Cerebral cortex (tissue), 2 donors: ENCODE data around the genes VGLL3 and CSNKA2IP.

GRCh38 chr3:73448028-73448692, 176.6 kb downstream of the PDZRN3 start:
- PRO-cap, 2 experiments: no peak in any of the 2 experiments

DNA sequence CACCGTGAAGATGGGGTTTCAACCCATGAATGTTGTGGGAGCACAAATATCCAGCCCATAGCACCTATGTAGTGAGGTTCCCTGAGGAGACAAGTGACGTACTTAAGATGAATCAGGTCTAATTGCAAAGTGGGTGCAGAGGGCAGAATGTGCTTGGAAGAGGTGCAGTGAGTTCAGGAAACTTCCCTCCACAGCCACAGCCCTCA, 106.0 kb downstream of the PDZRN3 start:
- PRO-cap, 2 experiments: no peak in any of the 2 experiments

DNA sequence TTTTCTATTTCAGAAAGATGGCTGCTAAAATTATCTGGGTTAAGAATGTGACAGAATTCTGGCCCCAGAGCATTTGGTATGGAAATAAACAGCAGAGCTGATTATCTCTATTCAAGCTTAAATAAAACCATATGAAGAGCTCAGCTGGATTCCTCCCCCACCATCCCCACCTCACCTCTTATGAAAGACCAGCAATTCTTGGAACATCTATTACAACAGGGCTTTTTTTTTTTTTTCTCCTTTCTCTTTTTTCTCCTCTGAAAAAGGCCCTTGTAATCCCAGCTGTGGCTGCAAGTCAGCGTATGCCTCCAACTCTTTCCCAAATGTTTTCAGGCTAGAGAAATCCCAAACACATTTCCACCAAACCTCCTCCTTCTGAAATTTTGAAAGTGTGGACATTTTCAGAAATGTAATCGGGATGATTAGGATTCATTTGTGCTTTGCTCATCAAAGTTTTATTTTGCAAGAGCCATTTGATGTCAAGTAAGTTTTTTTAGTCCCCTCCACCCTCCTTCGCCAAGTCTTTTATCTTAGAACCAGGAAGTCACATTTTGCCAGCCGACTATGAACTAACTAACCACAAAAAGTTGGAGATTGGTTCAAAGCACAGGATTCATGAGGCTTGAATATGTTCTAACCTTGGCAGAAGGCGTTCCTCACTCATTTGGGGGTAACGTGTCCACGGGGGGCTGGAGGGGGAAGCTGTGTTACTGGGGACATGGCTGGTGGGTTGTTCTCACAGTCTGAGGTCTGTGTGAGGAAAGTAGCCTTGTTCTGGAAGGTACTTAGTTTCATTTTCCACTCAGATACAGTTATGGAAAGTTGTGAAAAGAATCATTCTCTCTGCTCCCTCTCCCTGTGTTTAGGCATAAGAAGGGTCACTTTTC, 142.1 kb upstream of the PDZRN3 start:
- PRO-cap, 2 experiments: no peak in any of the 2 experiments

GRCh38 chr3:73779867-73780185, 155.1 kb upstream of the PDZRN3 start:
- PRO-cap, 2 experiments: no peak in any of the 2 experiments

- PRO-cap, 2 experiments: no peak in any of the 2 experiments
Observed at GRCh38 chr3:74317899-74318375, 296.5 kb downstream of the CNTN3 start.

DNA sequence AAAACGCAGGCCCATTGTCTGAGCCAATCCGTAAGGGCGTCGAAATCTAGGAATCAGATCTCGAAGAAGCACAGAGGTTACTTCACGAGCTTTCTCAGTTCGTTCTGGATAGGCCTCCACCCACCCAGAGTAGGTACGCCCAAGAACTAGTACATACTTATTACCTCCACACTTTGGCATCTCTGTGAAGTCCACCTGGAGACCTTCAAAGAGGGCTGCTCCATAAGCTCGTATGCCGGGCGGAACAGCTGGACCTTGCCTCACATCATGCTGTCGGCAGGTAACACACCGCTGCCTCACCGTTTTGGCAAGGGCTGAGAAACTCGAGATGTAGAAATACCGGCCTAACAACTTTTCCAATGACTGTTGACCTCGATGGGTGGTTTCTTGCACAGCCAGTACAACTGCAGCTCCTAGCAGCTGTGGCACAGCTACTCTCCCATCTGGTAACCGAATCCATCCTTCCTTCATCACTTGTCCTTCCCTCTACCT, 302.1 kb upstream of the FRG2C start:
- PRO-cap, 2 experiments: no peak in any of the 2 experiments

GRCh38 chr3:75502498-75503112, 161.5 kb upstream of the FRG2C start:
- PRO-cap, 2 experiments: no peak in any of the 2 experiments

GRCh38 chr3:75640983-75641713, 23.0 kb upstream of the FRG2C start:
- PRO-cap, 2 experiments: peak in 1 of 2 experiments; most common plus-strand start chr3:75641279 (in 1)

GRCh38 chr3:75669279-75669877, 5.2 kb downstream of the FRG2C start:
- PRO-cap, 2 experiments: no peak in any of the 2 experiments

DNA sequence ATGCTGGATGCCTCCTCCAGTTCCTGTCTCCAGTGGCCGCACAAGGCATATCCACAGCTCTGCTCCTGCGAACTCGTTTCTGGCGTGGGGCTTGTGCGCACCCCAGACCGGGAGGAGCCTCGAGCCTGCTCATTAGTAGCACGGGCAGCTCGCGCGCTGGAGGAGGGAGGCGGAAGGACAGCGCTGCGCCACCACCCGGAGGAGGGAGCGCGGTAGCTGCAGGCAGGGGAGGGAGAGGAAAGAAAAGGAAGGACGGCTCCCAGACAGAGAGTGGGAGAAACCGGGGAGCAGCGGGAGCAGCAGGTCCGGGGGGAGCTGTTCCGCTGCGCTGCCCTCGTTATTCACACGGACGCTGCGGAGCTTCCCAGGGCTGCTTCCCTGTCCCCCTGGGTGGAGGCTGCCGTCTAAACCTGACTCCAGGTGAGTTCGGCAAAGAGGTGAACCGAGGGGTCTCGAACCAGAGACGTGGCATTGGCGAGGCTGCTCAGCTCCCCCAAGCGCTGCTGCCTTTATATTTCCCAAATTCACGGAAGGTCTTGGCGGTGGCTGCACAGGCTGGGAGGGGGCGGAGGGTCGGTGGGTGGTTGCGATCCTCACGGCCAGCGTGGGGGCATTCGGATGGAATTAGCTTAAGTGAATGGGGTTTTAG, 121.3 kb upstream of the ZNF717 start:
- PRO-cap, 2 experiments: peak in 1 of 2 experiments; most common plus-strand start position 221 of the sequence (in 1); most common minus-strand start position 81 of the sequence (in 1)

- PRO-cap, 2 experiments: no peak in any of the 2 experiments
Observed at GRCh38 chr3:76165157-76165524, 379.8 kb upstream of the ZNF717 start.

- PRO-cap, 2 experiments: no peak in any of the 2 experiments
Observed at GRCh38 chr3:78068152-78068414, 1028.2 kb downstream of the ROBO2 start.

- PRO-cap, 2 experiments: no peak in any of the 2 experiments
Observed at GRCh38 chr3:78796790-78797281, 971.0 kb downstream of the ROBO1 start.

DNA sequence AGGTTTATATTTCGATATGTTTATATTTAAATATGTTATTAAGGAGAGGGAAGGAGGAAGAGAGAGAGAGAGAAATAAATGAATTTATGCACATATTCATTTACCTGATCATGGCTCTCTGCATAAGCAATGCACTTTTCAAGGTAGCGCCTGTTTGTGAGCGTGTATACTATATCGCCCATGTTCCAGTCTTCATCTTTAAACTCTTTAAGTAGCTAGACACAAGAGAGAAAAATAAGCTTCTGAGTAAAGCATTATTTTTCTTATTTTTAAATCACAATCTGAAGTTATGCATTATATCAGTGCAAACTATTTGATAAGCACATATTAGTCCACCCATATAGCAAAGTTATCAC, 180.4 kb downstream of the GBE1 start:
- PRO-cap, 2 experiments: no peak in any of the 2 experiments

- PRO-cap, 2 experiments: no peak in any of the 2 experiments
Observed at GRCh38 chr3:83093069-83093474, 1331.6 kb upstream of the GBE1 start.

- PRO-cap, 2 experiments: no peak in any of the 2 experiments
Observed at GRCh38 chr3:85383367-85383837, 424.6 kb downstream of the CADM2 start.

GRCh38 chr3:86683004-86683567, 307.9 kb downstream of the VGLL3 start:
- PRO-cap, 2 experiments: peak in 1 of 2 experiments; most common plus-strand start chr3:86683273 (in 1)

GRCh38 chr3:86990798-86991628, at the start of gene VGLL3:
VGLL3 (minus strand) TSS chr3:86991149.
- PRO-cap, 2 experiments: peak in 1 of 2 experiments; most common minus-strand start chr3:86990860 (in 1)

DNA sequence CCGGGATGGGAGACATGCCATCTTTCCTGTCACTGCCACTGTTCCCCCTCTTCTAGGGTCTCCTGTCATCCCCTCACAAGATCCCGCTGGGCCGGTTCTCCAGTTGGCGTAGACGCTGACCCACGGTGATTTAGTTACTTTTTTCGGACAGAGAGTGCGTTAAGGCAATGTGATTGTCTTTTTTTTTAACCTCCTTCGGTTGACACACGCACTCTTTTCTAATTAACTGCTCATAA, 804 bp downstream of the ZNF654 start:
- PRO-cap, 2 experiments: no peak in any of the 2 experiments

DNA sequence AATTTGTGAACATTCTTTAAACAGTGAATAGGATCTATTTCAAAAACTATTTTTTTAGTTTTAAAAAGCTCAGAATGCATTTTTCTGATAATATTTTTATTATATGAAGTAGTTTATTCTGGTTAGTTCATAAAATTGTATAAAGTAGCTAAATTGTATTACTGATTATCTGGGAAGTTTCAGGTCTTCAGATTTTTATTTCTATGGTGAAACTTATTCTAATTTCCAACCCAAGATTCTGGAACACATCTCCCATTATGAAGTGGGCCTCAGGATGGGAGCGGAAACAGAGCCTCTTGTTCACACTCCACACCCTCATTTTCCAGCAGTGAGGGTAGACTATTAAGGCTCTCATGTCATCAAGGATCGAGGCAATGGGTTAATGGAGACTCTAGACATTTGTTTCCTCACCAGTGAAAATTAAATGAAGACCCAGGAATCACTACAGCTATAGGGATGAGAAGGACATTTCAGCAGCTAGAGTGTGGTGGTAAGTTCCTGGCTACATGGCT, at the start of gene CSNKA2IP:
Gene CSNKA2IP (plus strand): TSS at position 303 of the 512 bp plus-strand sequence.
- PRO-cap, 2 experiments: no peak in any of the 2 experiments